Peyer's patch (tissue), 4 donors: ENCODE measurements around a stretch of chr2.

- PRO-cap = no peak
- RAMPAGE, long total RNA, 4 experiments = no peak in any of the 4 experiments
These were observed 351.9 kb downstream of the TNS1 start for GRCh38 chr2:217650685-217651523.

GRCh38 chr2:217770297-217770859, 232.4 kb downstream of the TNS1 start:
- PRO-cap = no peak
- RAMPAGE, long total RNA, 4 experiments = no peak in any of the 4 experiments

GRCh38 chr2:217804089-217804878, 198.5 kb downstream of the TNS1 start:
- PRO-cap = no peak
- RAMPAGE, long total RNA, 4 experiments = start-site peak on the minus strand in 1 of 4 experiments, at chr2:217804328-217804415 at its widest, 257 reads per replicate

- PRO-cap = no peak
- RAMPAGE, long total RNA, 4 experiments = no peak in any of the 4 experiments
These were observed 168.7 kb downstream of the TNS1 start for GRCh38 chr2:217833916-217834712.

GRCh38 chr2:217919734-217920476, 82.9 kb downstream of the TNS1 start:
- PRO-cap = bidirectional peak, plus-strand start at chr2:217920111, minus-strand start at chr2:217919902
- RAMPAGE, long total RNA, 4 experiments = no peak in any of the 4 experiments

GRCh38 chr2:217940262-217940777, 62.5 kb downstream of the TNS1 start:
- PRO-cap = no peak
- RAMPAGE, long total RNA, 4 experiments = no peak in any of the 4 experiments

DNA sequence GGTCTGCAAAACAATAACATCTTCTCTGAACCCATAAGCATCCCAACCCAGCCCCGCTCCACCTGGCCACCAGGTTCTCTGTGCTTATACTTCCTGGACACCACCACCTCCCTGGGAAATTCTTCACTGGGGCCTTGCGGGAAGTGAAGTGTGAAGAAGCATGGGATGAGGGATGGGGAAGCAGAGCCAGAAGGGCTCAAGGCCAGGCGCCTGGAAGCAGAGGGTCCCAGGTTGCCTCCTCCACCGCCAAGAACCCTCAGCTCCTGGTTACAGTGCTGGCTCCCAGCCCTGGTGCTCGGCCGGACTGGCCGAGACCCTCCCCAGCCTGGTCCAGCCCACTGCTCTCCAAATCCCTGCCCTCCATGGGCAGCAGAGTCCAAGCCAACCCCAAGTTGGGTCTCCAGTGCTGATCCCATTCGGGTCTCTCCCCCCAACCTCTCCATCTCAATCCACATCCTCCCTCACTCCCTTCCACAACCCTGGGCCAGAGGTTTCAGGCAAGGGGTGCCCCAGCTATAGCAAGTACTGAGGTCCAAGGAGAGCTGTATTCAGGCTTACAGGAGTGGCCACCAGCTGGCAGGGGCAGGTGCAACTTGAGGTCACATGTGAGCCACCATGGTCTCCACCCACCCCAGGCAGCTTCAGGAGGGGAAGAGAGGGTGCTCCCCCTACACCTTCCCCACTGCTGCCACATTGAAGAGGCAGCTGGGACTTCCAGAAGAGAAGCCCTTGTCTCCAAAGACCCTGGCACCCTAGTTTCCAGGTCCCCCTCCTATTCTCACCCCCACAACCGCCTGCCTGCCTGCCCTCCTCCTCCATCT, 60.6 kb downstream of the TNS1 start:
- PRO-cap = no peak
- RAMPAGE, long total RNA, 4 experiments = no peak in any of the 4 experiments

GRCh38 chr2:217953348-217953652, 49.5 kb downstream of the TNS1 start:
- PRO-cap = no peak
- RAMPAGE, long total RNA, 4 experiments = no peak in any of the 4 experiments

DNA sequence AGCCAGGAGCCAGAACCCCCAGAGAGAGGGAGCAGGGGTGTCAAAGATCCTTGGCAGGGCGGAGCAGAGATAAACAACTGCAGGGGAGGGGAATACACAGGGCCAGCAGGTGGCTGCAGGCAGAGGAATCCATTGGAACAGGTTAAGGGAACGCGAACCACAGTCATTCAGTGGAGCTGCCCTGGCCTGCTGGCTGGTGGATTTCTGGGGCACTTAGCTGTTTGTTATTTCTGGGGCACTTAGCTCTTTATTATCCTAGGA, 37.9 kb downstream of the TNS1 start:
- PRO-cap = no peak
- RAMPAGE, long total RNA, 4 experiments = no peak in any of the 4 experiments

- PRO-cap = no peak
- RAMPAGE, long total RNA, 4 experiments = no peak in any of the 4 experiments
These were observed 19.4 kb downstream of the TNS1 start for GRCh38 chr2:217983333-217983942.

DNA sequence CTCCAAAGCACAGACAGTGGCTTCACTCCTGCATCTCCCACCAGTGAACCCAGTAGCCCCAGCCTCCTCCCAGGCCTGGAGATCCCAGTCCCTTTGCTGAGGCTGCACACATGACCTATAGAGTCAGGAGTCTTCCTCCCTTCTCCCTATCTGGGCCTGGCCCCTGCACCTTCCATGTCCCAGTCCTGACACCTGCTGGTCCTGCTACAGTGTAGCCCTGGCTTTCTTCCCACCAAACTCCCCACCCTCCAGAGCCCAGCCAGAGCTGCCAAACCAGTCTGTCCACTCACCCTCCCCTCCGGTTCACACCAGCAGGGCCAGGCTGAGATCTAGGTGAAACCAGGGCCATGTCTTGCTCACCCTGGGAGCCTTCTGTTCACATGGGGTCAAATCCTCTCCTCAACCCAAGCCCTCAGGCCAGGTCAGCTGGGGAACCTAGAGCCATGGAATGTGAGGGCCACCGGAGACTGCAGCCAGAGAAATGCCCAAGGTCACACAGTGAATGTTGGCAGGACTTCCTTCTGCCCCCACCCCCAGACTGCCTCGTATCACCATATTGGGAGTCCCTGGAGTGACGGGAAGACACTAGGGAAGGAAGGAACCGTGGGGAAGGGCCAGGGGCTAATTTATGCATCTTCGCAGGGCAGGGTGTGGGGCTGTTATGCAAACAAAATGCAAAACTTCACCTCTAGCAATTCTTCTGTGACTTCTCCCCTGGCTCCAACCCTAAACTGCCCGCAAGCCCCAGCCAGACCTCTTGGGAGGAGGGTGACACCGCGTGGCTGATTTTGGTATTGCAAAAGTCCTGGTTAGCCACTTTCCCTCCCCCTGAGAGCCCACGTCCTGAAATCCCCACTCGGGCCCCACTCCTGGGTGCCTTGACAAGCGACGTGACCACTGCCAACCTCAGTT, 14.6 kb downstream of the TNS1 start:
- PRO-cap = no peak
- RAMPAGE, long total RNA, 4 experiments = no peak in any of the 4 experiments

- PRO-cap = unidirectional peak, minus-strand start at chr2:218034860
- RAMPAGE, long total RNA, 4 experiments = no peak in any of the 4 experiments
These were observed 32.0 kb upstream of the TNS1 start for GRCh38 chr2:218034531-218035372.

DNA sequence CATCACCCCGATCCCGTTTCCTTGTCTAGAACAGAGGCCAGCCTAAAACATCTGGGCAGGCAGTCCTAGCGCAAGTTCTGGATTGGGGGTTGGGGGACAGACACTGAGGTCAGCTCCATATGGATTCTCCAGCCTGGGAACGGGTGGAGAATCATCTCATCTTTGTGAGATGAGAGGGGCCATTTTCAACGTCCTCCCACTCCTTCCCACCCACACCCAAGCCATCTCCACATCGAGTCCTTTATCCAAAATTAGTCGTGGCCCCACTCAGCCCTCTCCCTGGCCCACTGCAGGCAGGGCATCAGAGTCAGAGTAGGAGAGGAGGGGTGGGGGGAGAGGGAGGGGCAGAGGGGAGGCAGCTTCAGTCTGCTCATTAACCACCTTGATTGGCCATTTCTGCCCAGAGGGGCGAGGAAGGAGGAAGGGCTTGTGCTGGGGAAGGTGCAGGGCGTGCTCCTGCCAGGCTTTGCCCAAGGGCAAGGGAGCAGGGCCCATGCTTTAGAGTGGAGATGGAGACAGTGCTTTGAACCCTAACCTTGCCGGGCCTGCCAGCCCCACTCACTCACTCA, 4.0 kb upstream of the RUFY4 start:
- PRO-cap = no peak
- RAMPAGE, long total RNA, 4 experiments = no peak in any of the 4 experiments

GRCh38 chr2:218065508-218066121, 3.4 kb upstream of the RUFY4 start:
- PRO-cap = no peak
- RAMPAGE, long total RNA, 4 experiments = no peak in any of the 4 experiments

DNA sequence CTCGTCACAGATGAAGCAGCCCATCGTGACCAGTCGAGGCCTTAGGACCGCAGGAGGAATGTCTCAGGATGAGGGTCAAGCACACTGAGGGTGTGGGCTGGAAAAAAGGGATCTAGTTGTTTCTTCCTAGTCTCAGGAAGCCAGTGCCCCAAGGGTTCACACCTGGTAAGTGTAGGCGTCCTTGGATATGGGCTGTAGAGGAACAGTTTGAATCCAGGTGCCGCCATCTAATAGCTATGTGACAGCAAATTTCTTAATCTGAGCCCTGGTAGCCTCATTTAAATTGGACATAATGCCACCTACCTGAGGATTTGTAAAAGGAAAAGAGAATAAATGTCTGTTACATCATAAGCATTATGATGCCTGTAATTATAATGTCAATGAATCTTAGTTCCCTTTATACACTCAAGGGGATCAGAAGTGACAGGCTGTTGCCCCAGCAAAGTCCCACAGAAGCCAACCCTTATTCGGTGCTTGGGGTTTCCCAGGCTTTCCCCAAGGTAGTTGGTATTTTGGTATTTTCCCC, 3.7 kb upstream of the GPBAR1 start:
- PRO-cap = no peak
- RAMPAGE, long total RNA, 4 experiments = no peak in any of the 4 experiments

DNA sequence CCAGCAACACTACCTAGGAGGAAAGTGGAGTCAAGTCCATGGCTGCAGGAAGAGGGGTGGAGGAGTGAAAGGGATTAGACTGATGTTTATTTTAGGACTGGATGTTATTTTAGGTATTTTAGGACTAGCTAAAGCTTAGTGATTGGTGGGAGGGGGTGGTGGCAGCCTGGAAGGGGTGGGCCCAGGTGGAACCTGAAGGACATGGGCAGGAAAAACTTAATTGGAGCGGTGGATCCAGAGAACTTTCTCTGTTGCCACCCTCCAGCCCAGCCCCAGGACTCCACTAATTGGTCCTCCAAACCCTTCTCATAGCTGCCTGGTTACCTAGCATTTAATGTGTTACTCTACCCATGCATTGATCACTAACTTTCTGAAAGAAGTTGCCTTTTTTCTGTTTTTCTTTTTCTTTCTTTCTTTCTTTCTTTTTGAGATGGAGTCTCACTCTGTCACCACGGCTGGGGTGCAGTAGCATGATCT, 4.0 kb upstream of the TMBIM1 start:
- PRO-cap = no peak
- RAMPAGE, long total RNA, 4 experiments = no peak in any of the 4 experiments

- PRO-cap = no peak
- RAMPAGE, long total RNA, 4 experiments = no peak in any of the 4 experiments
These were observed 15.4 kb upstream of the TMBIM1 start for GRCh38 chr2:218307663-218308201.

- PRO-cap = no peak
- RAMPAGE, long total RNA, 4 experiments = no peak in any of the 4 experiments
These were observed 7.4 kb downstream of the SLC11A1 start for GRCh38 chr2:218389030-218390264.

DNA sequence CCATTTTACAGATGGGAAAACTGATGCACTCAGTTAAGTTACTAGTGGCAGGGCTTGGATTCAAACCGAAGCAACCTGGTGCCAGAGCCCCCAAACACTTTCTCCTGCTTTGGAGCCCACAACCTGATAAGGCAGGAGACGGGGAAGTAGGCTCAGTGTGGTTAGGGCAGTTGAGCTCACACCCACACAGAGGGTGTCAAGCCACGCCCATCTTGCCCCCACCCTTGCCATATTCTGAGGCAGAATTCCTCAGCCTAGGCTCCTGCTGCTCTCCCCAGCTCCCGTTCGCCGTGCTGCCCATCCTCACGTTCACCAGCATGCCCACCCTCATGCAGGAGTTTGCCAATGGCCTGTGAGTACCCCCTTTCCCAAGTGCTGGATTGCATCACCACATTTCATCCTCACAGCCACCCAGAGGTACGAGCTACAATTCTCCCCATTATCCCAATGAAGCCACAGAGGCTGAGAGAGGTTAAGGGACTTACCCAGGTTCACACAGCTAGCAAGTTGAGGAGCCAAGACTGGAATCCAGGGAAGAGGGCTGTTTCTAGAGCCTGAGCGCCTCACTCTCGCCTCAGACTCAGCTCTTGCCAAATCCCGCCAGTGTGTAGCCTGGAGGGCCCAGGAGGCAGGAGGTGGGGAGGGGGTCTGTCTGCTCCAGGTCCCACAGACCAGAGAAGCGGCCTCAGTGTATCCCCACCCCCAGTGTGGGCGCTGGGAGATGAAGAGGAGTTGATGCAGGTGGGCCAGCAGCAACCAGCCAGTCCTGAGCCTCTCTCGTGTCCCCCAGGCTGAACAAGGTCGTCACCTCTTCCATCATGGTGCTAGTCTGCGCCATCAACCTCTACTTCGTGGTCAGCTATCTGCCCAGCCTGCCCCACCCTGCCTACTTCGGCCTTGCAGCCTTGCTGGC, 5.6 kb upstream of the CTDSP1 start:
- PRO-cap = no peak
- RAMPAGE, long total RNA, 4 experiments = no peak in any of the 4 experiments

DNA sequence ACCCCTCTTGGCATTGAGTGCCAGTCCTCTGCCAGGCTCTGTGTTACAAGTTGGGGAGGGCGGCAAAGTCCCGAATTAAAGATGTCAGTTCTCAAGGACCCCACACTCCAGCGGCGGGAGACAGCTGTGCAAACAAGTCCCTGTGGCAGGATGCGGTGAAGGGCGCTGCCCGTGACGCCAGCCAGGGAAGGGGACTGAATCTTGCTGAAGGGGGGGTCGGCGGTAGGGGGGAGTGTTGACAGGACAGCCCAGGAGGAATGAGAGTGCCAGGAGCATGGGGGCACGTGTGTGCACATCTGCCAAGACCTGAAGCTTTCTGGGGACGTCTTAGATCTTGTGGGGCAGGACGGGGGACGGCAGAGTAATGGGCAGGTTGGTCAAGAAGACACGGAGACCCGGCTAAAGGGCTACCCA, 2.9 kb upstream of the CTDSP1 start:
- PRO-cap = bidirectional peak, plus-strand start at position 135 of the sequence, minus-strand start at position 109 of the sequence
- RAMPAGE, long total RNA, 4 experiments = no peak in any of the 4 experiments